ENCODE measurements around the gene SPATA16.

- PRO-cap = no peak
Measured at GRCh38 chr3:171524167-171524460, 63.9 kb upstream of the TNIK start.

DNA sequence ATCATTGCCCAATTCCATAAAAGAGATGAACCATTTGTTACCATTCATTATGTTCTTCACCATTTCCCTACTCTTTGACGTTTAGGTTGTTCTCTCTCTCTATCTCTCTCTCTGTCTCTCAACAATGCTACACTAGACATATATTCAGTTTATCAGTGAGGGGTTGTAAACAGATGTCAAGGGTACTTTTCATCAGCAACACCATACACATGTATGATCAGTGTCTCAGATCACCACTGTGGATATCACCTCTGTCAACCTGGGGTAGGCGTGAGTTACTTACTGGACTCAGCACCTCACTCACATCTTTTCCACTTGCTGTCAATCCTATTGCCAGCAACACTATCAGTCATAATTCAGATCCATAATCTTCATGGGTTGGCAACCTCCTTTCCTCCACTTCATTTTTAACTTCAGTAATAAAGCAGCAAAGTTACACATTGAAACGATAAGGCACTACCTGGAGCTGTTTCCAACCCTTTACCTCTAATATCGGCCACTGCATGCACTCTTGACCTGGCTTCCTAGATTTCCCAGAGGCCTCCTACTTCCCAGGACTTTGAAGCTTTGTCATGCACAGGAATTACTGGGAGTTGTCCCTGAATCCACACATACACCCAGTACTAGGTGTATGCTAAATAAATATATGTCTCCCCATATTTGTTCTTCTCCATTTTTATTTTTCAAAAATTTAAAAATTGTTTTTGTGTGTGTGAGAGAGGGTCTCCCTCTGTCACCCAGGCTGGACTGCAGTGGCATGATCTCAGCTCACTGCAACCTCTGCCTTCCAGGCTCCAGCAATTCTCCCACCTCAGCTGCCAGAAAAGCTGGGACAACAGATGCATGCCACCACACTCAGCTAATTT, 126.2 kb downstream of the PLD1 start:
- PRO-cap = no peak

GRCh38 chr3:171768264-171768850, 41.9 kb downstream of the PLD1 start:
- PRO-cap = no peak

- PRO-cap = no peak
Measured at GRCh38 chr3:171931971-171932774, 89.0 kb downstream of the TMEM212 start.

DNA sequence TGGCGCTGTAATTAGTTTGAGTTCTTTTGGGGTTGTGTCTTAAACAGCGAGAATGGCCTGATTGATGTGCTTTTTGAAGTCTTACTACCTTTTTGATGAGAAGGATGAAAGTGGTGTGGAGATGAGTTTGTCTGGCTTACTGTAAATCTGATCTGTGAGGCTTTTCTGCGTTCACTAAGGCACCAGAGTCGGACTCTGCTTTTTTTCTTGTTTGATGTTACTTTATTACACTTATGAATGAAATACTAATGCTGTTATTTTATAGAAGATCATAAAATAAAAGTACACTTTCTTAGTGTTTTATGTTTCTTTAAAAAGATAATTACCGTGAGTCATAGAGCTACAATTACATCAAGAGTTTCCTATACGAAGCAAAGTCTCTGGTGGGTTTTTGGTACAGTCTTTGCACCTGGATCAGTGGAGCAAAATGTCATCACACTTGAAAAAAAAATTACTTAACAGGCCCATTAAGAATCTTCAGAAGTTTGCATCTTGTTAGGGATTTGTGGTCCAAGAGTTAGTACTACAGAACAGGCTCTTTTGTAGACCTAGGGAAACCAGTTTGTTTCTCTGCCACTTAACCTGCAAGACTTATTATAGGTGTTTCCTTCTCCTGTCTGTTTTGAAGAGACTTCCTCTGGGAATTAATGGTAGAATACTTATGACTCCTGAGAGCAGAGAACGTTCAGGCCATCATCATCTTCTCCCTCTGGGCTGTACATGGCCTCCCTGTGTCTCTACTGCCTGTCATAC, 28.0 kb downstream of the FNDC3B start:
- PRO-cap = no peak

DNA sequence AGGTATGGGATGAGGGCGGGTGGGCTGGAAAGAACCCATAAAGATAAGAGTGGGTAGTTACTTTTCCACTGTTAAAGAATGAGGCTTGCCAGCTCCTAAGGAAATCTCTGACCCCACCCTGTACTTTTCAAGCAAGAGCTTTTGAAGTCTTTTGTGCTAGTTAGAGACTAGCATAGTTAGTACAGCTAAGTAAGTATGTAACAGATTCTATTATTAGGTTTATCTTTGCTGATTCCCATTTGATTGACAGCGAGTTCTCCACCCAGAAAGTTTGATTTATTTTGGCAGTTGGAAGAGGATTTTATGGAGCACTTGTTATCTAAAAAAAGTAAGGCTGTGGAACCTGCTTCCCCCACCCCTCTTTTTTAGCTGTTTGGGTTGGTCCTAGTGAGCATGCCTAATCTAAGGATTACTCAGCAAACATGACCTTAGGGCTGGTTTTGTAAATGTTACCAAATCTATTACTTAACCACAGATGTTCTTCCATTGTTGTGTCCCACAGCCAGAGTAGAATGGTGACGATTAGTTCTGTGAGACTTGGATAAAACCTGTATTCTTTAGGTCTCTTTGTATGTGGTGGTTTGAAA, 57.6 kb downstream of the FNDC3B start:
- PRO-cap = no peak

GRCh38 chr3:172133444-172133987, 94.1 kb downstream of the FNDC3B start:
- PRO-cap = no peak

DNA sequence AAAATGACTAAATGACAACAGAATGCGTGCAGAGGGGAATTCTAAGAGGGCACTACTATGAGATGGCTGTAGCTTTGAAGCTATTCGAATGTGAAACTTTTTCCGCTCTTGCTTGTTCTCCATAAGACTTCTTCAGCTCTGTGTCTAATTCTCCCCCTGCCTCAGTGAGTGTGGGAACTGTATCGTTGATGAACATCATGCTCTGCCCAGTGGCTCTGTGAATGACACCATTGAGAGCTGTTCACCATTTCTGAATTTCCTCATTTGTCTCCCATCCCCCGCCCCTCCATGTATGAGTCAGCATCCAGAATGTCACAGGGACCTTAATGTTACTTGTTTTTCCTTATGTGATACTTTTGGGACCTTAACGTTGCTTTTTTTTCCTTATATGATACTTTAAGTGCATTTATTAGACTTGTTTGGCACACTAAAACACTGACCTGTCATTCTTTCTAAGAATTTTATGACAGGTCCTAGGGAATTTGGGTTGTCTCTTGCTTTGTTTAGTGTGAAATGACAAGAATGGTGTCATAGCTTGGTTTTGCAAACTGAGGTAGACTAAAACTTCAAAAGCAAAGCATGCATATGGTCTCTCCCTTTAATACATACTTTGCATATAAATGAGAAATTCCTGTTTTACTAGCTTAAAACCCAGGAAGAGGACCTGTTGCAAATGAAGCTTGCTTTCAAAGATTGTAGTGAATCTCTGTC, 99.6 kb downstream of the FNDC3B start:
- PRO-cap = no peak

DNA sequence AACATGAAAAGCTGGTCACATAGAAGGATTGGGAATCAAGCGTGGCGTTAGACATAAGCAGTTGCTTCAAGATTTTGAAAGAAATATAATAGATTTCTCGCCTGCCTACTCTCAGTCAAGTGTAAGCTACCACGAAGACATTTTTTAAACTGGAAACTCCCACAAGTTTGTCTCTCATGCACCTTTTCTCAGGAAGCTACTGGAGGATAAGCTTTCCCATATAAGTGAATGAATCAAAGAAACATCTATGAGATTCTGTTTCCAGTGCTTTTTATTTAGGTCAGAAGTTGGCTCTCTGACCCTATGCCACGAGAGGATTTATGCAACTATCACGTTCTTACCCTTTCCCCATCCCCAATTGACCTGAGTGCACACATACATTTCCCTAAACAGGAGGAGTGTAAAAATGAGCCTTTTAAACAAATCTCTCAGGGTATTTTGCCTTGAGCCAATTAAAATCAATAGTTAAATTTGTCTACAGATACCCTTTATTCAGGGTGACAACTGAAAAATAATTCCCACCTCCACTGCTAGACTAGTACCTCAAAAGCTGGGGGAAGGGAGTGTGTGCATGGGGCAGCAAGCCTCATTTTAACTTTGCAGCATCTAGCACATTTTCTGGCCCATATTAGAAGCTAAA, 45.0 kb downstream of the GHSR start:
- PRO-cap = no peak

- PRO-cap = no peak
Measured at GRCh38 chr3:172553007-172553502, 29.8 kb upstream of the TNFSF10 start.

DNA sequence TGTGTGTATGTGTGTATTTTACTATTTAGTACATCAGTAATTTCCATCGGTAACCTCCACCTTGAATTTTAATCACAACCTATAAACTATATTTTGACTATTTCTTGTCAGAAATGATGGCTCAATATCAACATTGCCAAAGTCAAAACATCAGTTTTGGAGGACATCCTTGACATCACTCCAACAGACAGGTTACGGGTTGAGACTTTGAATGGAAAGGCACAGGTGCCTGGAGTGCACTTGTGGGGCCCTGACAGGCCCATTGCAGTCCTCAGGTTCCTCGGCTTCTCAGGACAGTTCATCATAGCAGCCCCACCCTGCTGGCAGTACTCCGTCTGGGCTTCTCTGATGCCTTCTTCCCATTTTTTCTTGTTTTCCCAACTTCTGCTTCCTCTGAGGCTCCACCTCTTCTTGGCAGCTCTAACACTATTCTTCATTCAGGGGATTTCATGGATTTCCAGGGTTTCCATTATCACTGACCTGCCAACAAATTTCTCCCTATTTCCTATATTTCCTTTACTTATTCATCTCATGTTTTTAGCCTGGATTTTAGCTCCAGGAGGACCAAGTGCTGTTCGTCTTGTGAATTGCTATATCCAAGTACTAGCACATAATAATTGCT, 16.3 kb downstream of the NCEH1 start:
- PRO-cap = no peak

DNA sequence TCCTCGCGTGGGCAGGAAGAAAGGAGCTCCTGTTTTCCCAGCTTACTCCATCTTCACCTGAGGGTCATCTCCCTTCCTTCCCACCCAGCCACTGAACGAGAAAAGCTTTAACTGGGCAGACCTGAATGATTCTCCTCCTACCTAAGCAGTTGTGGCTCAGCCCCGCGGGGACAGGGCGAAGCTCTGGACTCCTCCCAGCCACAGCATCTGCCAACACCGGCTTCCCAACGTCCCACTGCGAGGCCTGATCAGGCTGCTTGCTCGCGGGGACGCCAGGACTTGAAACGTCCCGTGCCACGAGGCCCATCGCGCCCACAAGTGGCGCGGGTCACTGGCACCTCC, at the start of gene SPATA16:
SPATA16 (minus strand) TSS at position 274 of the 342 bp plus-strand sequence.
- PRO-cap = no peak

DNA sequence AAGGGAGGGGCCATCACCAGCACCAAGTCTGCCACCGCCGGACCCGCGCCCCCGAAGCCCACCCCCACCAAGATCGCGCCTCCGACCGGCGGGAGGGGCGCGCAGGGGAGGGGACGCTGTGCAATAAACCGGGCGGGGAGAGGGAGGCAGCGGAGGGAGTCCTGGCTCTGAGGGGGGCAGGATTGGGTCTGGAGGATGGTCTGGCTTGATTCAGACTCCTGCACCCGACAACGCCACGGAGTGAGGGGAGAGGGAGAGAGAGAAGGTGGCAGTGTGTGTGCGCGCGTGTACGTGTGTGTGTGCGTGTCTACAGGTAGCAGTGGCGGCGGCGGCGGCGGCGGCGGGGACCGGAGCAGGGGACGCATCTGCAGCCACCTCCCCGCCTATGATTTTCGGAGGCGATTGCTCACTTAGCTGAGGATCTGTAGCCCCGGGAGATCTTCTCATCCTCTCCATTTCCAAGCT, 1.8 kb upstream of the NLGN1 start:
- PRO-cap = no peak

DNA sequence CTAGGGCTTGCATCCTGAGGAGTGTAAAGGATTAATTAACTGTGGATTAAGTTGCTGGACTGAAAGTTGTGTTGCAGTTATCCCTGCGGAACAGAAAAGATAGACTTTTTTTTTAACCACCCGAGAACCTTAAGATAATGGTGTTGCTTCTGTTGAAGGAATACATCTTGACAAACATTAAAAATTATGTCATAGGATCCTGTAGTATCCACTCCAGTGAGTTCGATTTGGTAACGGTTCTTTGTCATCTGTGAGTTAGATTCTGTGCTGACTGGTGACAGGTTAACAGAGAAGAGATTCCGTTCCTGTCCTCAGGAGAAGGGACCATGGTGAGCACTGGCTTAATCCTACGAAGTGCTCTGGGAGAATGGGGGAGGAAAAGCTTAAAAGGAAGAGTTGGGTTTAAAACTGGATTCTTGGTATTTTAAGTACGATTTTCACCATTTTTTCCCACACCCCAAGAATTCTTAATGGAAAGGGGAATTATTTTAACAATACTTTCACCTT, 417.2 kb upstream of the NAALADL2 start:
- PRO-cap = no peak

GRCh38 chr3:176321914-176322336, 875.4 kb downstream of the TBL1XR1 start:
- PRO-cap = no peak

DNA sequence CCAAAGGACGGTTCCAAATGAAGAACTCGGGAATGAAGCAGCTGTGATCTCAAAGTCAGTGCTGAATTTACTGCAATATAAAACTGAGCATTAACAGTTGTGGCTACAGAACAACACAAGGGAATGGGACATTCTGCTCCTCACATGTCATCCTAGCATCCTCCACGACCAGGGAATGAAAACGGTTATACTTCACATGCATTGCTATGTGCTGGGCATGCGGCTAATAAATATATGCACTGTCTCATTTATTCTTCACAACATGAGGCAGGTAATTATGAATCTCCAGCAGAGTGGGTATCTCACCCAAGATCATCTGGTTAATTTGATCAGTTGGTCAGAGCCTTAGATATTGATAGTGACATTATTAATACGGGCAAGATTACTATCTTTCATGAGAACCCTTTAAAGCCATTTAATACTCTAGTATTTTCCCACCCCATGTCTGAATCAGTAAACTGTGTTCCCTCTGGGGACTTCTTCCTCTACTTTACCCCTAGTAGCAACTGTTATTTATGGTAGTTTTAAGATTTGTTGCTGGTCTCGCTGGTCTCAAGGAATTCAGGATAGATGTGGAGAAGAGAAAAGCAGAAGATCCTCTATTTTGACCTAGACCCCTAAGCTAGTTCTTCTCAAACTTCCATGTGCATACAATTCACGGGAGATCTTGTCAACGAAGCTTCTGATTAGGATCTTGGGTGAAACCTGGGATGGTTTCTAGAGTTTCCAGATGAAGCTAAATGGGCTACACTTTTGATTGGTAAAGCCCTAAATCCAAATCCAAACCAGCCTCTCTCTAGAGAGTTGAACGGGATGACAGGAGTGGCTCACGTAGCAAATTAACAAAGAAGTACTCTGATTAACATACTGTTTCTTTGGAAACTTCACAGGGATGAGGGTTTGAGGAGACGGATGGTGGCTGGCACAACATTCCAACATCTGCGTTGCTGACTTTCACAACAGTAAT, 181.8 kb downstream of the TBL1XR1 start:
- PRO-cap = no peak

GRCh38 chr3:177279057-177279474, 81.8 kb upstream of the TBL1XR1 start:
- PRO-cap = no peak

GRCh38 chr3:177320802-177321363, 123.6 kb upstream of the TBL1XR1 start:
- PRO-cap = no peak

- PRO-cap = no peak
Measured at GRCh38 chr3:177377058-177377690, 179.9 kb upstream of the TBL1XR1 start.

GRCh38 chr3:177665467-177666309, 468.4 kb upstream of the TBL1XR1 start:
- PRO-cap = no peak